HT-29 (cell line): ENCODE results near the genes VPS72, TDRKH and RORC.

- RAMPAGE, long total RNA = no peak
Measured at GRCh38 chr1:150567150-150567465, 12.3 kb downstream of the MCL1 start.

DNA sequence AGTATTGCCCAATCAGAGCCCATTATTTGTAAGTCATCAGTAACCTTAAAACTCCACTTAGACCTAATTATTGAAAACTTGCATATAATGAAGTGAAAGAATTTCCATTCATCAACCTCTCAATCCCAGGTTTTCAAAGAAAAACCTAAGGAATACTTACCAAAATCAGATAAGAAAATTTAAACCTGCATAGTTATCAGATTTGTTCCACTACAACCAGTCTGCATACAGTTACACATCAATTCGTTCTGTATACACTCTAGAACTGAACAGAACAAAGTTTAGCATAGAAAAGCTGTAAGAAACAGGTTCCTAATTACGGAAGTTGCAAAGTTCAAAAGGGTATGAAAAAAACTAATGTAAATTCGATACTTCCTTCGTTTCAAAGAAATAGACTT lies 3.1 kb downstream of the MCL1 start:
- RAMPAGE, long total RNA = no peak

DNA sequence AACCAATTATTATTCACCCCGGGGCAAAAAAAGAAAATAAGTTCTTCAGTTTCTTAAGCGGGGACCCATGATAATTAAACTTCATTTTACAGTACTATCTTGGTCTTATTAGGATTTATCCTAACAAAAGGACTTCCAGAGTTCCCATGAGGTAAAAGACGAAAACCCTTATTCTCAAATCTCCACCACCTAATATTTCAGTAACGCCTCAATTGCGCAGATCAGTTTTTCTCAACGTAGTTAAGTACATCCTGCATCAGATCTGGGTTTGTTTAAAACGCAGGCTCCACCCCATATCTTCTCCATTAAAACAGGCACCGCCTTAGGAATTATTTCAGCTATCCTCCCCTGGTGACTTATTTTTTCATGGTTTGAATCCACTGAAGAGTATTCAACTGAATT lies 1.8 kb downstream of the MCL1 start:
- RAMPAGE, long total RNA = no peak

GRCh38 chr1:150582479-150583111 lies 3.2 kb upstream of the MCL1 start:
- RAMPAGE, long total RNA = no peak

DNA sequence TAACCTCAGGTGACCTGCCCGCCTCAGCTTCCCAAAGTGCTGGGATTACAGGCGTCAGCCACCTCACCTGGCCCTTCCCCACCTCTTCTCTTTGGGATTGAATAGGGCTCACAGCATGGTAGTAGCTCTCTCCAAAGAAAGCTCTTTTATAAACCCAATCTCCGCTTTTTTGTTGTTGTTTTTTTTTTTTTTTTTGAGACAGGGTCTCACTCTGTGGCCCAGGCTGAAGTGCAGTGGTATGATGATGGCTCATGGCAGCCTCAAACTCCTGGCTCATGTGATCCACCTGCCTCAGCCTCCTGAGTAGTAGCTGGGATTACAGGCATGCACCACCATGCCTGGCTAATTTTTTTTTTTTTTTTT lies 24.1 kb downstream of the ENSA start:
- RAMPAGE, long total RNA = no peak

- RAMPAGE, long total RNA = no peak
Measured at GRCh38 chr1:150621892-150623086, 7.1 kb downstream of the ENSA start.

GRCh38 chr1:150692740-150693072 lies 4.2 kb downstream of the GOLPH3L start:
- RAMPAGE, long total RNA = no peak

DNA sequence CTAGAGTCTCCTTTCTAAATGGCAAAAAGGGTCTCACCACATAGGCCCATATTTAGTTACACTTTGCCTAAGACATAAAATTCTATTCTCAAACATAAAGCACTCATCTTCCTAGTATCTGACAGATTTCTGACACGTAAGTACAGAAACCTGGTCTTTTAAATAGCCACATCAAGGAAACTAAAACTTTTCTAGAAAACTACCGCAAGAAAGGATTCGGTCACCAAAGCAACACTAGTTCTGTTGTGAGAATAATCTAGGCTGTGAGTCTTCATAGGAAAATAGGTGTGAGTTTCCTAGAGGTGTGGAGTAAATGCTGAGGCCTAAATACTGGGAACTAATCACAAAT lies 33.6 kb upstream of the CTSK start:
- RAMPAGE, long total RNA = no peak

- RAMPAGE, long total RNA = no peak
Measured at GRCh38 chr1:150942843-150943042, 16.6 kb downstream of the SETDB1 start.

- RAMPAGE, long total RNA = no peak
Measured at GRCh38 chr1:151012915-151013516, 4.8 kb downstream of the PRUNE1 start.

DNA sequence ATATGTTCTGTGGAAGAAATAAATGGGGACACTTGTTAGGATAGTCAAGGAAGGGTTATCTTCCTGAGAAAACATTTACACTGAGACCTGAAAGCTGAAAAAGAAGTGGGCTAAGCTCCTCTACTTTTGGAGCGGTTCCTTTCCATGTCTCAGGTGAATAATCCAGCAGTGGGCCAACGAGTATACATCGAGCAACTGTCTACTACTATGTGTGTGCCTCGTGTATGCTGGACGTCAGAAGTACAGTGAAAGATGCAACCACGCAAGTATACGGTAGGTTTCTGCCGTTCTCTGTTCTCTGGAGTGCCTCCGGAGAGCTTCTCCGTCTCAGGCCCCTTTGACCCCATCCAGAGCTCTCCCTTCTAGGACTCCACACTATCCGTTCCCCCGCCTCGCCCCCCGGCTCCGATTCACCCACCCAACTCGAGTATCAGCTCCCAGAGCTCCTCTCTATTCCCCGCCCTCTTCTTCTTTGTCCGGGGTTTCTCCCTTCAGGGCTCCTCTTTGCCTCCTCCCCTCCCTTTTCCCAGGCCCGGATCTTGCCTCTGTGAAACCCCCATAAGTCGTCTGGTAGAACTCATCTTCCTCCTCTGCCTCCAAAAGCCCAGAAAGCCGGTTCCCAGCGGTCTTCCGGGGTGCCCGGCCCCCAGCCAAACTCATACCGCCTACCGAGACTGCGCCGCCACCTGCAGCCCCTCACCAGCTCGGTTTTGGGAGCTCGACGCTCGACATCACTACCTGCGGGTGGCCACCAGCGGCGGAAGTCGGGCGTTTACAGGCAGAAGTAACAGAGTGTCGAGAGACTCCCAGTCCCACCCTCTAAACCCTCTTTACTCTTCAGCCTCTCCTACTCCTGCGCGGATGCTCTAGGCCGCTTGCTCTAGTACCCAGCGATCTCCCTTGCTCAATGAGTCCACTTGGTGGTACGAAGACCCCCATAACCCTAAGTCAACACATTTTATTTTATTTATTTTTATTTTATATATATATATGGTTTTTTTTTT lies at the start of gene VPS72:
VPS72 (minus strand) TSS at position 736 of the 1,004 bp plus-strand sequence.
- RAMPAGE, long total RNA = start-site peak on the minus strand centred at position 708 of the sequence, 25 bp wide, 58 and 44 reads in 2 replicates

DNA sequence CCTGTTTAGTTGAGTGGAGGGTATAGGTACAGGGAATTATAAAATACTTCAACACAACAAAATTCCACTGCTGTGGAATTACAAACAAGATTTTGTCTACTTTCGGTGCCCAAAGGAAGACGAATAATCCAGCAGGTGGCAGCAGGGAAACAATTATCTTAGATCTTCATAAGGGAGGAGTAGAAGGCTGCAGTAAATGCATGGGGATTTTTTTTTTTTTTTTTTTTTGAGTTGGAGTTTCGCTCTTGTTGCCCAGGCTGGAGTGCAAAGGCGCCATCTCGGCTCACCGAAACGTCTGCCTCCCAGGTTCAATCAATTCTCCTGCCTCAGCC lies 2.0 kb upstream of the PIP5K1A start:
- RAMPAGE, long total RNA = no peak

DNA sequence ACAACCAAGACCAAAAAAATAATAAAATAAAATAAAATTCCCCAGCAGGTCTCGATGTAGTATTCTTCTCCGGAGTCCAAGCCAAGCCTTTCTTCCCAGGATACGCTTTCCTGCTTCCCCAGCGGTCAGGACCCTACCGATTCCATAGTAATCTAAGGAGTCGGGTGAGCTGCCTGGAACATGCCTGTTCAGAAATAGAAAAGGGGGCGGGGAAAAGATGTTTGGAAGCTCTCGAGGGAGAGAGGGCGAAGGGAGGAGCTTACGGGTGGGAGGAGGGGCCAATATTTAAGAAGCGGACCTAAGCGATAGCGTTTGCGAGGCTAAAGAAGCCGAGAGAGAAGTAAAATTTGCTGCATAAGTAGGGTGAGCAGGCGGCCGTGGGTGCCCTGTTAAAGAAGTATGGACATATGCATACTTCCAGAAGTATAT lies 302 bp upstream of the PI4KB start:
- RAMPAGE, long total RNA = no peak

GRCh38 chr1:151368036-151369122 lies 4.1 kb downstream of the SELENBP1 start:
- RAMPAGE, long total RNA = no peak

- RAMPAGE, long total RNA = no peak
Measured at GRCh38 chr1:151412133-151413103, 13.0 kb downstream of the PSMB4 start.

- RAMPAGE, long total RNA = no peak
Measured at GRCh38 chr1:151425197-151425604, 25.8 kb downstream of the PSMB4 start.

DNA sequence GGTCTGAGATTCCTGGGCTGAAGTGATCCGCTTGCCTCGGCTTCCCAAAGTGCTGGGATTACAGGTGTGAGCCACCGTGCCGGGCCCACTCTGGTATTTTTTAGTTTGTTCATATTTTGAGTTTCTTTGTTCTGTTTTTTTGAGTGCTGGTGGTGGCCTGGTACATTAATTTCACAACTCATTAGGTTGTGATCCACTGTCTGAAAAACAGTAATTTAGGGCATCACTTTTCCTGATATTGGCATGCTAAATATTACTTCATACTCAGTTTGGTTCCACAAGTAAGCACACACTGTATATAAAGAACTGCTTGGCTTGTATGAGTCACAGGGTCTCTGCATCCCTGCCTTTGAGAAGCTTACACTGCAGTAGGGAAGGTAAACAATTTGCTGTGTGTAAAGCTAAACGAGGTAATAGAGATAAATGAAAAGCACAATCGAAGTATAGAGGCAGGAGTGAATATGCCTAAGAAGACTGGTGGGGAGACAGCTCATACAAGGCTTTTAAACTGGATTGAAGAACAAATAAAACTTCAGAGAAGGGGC lies 7.7 kb downstream of the SNX27 start:
- RAMPAGE, long total RNA = no peak

DNA sequence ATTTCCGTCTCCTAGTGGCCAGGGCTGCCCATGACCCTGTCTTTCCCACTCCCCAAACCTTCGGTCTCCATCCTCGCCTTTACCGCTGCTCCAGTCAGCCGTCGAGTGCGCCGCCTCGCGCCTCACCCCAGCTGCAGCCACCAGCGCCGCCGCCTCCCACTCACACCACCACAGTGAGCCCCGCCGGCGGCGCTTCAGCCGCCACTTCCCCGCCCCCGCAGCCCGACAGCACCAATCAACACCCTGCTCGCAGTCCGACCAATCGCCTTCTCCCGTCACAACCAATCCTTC lies at the start of gene TDRKH:
TDRKH (minus strand) TSS at position 179 of the 291 bp plus-strand sequence.
- RAMPAGE, long total RNA = start-site peak on the minus strand centred at position 158 of the sequence, 50 bp wide, 23 and 23 reads in 2 replicates

DNA sequence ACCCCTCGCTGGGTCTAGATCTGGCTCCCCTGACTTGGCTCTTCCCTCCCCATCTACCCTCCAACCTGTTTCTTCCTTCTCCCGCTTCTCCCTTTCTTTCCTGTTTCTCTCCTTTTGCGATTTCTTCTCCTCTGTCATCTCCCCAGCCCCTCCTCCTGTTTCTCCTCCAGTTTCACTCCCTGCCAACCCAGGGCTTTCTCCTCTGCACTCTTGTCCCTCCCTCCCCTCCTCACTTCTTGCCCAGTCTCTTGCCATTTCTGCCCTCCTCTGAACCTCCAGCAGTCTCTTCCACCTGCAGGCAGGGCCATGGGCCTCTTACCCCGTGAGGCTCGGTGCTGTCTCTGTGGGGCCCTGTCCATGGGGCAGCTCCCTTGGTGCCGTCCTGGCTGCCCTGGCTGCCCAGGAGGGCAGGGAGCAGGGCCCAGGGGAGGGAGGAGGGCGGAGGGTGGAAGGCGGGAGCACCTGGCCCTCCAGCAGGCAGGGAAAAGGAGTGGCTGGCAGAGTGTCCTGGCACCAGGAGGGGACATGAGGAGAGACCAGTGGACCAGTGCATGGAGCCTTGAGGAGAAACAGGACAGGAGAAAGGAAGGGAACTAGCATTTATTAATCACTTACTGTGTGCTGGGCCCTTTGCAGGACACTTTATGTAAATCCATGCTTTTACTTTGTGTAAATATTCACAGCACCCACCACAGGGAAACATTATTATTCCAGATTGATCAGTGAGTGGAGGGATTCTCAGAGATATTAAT lies at the start of gene RORC:
RORC (minus strand) TSS at position 397 of the 752 bp plus-strand sequence.
- RAMPAGE, long total RNA = no peak

GRCh38 chr1:151904799-151905402 lies 4.4 kb downstream of the THEM4 start:
- RAMPAGE, long total RNA = no peak